Metastatic Pancreatic Carcinoma in the Ovary (tissue), 1 donor: ENCODE results near the genes PLA2G5 and PLA2G2C.

GRCh38 chr1:19033798-19034749, 77.6 kb upstream of the IFFO2 start:
- PRO-cap: no peak

GRCh38 chr1:19087414-19088179, 122.5 kb downstream of the UBR4 start:
- PRO-cap: no peak

DNA sequence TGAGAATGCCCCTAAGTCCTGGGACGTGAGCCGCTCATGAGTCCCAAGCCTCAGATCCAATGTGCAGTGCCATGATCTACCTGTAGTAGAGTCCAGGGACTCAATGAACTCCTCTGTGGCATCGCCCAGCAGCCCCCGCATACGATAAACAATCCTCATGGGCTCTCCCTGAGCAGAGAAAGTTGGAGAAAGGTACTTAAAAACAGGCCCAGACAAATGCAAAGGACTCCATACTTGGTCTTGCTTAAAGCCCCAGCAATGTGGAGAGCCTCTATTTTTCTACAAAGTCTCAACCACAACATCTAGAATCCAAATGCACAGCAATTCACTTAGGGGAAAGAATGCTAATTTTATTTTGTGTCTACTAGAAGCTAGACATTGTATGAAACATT, 113.0 kb downstream of the UBR4 start:
- PRO-cap: no peak

DNA sequence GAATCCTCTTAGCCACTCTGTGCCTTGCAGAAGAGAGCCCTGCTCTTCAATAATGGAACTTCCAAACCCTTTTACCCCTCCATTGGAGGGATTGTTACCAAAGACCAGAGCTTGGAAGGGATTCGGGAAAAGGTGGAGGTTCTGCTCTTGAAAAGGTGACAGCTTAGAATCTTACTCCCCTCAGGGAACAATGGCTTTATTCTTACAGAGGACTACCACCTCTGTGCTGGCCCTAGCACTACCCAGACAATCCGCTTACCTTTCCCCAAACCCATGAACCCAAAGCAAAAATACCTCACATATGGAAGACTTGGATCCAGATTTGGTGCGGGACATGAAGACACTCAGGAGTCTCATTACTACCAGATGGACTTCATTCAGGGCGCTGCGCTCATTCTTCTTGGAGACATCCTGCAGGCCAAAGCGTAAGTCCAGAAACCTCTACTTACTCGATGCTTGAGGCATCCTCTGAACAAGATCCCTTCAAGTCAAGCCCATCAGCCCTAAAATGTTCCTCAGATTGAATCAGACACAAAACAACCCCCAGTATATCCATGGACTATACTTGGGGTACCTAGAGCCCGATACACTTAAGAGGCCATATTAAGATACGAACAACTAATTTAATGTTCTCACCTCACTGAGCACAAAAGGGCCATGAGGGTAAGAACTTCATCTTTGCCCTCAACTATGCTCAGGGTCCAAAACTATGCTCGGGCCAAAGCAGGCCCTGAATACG, 82.6 kb downstream of the UBR4 start:
- PRO-cap: no peak

- PRO-cap: no peak
Observed at GRCh38 chr1:19137755-19138614, 72.1 kb downstream of the UBR4 start.

DNA sequence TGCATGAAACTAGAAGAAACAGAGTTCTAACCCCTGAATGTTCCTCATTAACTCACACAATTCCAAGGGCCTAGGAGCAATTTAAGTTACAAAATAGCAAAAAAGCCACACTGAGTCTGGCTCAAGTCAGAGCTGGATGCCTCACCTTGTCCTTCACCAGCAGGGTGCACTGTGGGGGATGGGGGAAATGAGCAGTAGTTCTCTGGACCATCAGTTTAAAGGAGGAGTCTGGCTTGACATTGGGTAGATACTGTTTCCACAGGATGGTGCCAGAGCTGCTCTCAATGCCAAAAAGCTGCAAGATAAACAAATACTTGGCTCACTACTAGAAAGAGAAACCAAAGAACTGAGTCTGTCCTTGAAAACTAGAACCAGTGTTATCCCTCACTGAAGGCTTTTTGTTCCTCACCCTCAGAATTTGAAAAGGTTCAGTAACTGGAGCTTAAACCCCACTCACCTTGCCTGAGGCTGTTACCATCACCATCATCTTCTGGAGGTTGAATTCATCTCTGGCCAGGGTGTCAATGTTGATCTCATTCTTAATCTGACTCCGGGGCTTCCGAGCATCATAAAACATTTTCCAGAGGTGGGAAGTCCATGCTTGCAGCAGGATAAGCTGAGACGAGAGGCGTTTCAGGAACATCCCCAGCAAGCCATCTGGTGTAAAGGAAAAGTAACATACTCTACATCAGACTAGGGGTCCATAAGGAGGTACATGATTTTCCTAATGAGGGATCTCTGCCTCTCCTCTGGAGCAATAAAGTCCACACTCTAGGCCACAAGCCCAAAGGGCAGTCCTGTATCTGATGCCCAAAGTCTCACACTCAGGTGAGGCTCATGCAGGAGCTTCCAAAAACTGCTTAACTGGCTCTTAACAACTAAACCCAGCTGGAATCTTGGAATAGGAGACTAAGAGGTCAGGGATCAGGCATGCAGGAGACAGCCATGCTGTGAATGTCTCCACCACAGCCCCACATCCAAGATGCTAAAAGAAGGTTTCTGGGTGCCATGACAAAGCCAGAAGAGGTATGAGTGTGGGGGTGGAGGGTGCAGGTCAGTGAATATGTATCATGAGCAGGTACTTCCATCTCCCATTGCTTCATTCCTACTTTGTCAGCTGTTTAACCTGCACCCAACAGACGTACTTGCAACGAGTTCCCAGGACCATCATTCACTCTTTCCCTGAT, 18.5 kb downstream of the EMC1 start:
- PRO-cap: no peak

DNA sequence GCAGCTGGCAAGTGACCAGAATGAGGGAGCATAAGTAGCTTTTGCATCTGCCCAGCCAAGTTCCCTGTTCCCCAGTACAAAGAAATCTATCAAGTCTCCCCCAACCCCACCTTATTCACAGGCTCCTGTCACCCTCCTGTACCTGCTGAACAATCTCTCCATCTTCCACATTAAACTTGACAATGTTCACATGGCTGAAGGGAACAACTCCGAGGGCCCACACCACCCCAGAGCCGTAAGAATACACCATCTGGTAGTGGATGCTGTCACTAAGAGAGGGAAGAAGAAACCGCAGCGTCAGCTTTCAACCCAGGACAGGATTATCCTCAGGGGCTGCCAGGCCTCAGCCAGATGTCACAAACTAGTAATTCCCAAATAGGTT, 10.5 kb downstream of the EMC1 start:
- PRO-cap: no peak

DNA sequence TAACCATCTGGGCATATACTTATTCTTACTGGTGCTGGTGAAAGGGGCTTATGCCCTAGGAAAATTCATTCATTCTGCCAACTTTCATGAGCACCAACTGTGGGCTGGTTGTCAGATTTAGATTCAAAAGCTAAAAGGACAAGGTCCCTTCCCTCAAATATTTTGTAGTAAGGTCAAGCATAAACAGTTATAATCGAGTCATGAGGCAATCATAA, 18.1 kb downstream of the MRTO4 start:
- PRO-cap: no peak

- PRO-cap: no peak
Observed at GRCh38 chr1:19274598-19275075, 13.9 kb downstream of the AKR7A3 start.

DNA sequence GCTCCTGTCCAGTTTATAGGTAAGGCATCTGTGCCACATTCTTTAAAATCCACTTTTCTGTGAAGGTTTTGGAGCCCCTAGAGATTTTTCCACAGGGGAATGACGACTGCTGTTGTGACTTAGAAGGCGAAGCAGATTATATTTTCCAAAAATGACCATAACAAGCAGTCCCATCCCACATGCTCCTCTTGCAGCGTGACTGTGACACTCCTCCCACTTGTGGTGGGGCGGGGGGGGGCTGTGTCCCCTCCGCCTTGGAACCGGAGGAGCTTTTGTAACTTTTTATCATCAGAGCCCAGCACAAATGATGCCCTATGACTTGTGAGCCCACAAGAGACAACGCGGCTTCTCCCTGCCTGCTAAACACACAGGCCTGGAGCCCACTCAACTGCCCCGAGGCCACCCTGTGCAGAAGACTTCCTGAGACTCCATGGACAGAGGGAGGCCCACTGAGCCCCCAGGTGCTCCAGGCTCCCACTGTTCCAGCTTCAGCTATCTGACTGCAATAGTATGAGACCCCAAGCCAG, 59.1 kb downstream of the CAPZB start:
- PRO-cap: no peak

GRCh38 chr1:19436548-19437561, 48.5 kb downstream of the CAPZB start:
- PRO-cap: no peak

DNA sequence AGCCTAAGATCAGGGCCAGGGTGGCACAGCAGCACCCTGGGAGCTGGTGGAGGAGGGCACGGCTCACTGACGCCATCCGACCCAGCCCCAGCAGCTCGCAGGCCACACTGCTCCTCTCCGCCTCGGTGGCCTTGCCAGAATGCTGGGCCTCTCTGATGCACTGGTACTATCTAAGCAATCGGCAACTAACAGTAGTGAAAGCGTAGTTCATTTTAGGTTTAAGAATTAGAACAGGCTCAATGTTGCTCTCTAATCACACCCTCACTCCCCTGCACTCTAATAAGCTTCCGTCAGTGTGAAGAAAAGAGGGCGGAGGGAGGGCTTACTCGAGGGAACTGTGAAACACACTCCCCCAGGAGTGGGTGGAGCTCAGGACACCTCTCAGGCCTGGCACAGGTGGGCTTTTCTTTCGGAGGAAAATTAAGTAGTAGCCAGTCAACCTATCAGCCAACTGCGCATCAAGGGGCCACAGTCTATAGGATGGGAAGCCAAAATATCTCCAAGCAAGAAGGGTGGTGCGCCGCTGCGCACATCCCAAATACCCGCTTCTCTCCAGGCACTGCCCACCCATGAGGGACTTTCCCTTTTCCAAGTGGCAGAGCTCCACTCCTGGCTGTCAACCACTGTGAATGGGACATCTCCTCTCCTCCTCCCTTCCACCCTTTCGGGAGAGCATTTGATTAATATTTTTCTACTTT, 37.5 kb downstream of the CAPZB start:
- PRO-cap: no peak

GRCh38 chr1:19468238-19468921, 17.0 kb downstream of the CAPZB start:
- PRO-cap: no peak

GRCh38 chr1:19479710-19480420, 5.5 kb downstream of the CAPZB start:
- PRO-cap: no peak

GRCh38 chr1:19643453-19643925, 622 bp upstream of the NBL1 start:
- PRO-cap: no peak

DNA sequence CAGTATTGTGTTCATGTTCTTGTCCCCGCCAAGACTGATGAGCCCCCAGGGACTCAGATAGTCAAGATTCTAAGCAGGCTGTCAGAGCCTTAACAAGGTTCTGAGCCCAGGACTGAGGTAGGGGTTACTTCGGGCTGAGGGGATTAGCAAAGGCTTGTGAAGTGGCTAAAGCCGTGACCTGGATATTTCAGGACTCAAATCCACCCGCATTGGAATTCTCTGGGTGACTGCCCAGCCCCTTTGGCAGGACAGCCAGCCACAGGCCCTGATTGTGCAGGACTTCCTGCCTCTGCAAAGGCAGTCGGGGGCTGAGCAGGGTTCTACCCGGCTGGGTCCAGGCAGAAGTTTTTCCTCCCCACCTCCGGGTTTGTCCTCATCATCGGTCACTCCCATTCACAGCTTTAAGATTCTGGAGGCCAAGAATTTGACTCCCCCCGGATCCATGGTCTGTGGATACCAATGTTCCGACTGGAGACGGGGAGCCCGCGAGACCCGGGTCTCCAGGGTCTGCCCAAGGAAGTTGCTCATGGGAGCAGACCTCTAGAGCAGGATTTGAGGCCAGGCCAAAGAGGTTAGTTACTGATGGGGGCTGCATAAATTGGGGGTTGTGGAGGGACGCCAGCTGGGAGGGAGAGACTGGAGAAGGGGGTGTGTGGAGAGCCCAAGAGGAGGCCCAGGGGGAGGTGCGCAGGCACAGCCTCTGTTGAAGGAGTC, at the start of gene PLA2G5:
TSS of gene PLA2G5 (plus strand) at position 300 of the 714 bp plus-strand sequence.
- PRO-cap: no peak

- PRO-cap: unidirectional peak, plus-strand start at chr1:20183363
Observed at GRCh38 chr1:20182950-20183435, 2.9 kb upstream of the UBXN10 start.

GRCh38 chr1:20186326-20186935, at the start of gene PLA2G2C:
Gene PLA2G2C (minus strand): TSS chr1:20186518.
- PRO-cap: unidirectional peak, minus-strand start at chr1:20186546

GRCh38 chr1:20291169-20292067, 743 bp downstream of the VWA5B1 start:
- PRO-cap: no peak

DNA sequence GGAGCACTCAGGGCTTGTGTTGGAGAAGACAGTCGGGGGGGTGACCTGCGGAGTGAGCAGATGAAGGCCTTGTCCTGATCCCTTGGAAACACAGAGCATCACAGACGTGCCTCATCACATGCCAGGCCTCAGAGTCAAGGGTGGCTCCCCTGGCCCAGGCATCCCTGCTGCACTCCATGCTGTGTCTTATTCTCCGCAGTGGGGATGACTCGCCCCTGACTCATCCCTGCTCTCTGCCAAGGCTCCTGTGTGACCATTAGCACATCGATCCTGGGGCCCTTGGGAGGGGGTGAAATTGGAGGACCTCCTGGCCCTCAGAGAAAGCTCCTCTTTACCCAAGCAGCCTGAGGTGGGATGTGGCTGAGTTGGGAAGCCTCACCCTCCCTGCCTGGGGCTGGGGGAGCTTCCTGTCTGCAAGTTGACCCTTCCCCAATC, 74.8 kb downstream of the CAMK2N1 start:
- PRO-cap: no peak